ENCODE measurements around a stretch of chr21.

- PRO-cap: no peak
These were observed 177.2 kb downstream of the PSMG1 start for GRCh38 chr21:39005997-39006577.

DNA sequence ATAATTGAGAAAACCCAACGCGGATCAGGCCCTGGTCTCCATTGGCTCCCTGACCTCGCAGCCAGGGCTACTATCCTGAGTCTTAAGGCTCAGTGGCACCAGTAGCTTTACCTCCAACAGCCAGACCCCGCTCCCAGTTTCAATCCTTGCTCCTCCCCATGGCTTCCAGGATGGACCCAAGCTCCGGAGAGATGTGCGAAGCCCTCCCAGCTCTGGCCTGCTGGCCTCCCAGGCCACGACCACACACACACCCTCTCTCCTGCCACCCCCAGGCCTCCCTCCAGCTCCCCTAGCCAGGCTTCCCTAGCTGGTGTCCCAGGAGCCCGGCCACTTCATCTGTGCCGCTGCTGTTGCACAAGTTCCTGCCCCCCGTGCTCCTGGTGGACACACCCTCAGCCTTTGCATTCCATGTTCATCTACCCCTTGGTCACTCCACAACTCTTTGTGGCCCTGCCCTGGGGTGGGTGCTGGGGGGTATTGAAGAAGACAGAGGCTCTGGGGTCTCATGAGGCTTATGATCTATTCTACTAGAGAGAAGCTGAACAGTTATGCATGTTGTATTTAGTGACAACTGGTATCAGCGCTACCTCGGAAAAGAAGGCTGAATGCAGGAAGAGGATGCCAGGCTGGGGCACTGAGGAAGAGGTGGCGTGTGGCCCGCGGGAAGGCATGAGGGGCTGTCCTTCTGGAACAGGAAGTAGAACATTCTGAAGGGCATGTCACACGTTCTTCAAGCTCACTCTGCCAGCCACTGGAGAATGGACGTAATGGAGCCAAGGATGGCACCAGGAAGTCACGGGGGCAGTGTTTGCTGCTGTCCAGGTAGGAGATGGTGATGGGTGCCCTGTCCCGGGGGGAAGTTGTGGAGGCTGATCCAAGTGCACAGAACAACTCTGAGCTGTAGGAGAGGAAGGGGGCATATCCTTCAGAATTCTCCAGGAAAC, 172.5 kb downstream of the PSMG1 start:
- PRO-cap: no peak

GRCh38 chr21:39124821-39125371, 58.4 kb downstream of the PSMG1 start:
- PRO-cap: no peak

DNA sequence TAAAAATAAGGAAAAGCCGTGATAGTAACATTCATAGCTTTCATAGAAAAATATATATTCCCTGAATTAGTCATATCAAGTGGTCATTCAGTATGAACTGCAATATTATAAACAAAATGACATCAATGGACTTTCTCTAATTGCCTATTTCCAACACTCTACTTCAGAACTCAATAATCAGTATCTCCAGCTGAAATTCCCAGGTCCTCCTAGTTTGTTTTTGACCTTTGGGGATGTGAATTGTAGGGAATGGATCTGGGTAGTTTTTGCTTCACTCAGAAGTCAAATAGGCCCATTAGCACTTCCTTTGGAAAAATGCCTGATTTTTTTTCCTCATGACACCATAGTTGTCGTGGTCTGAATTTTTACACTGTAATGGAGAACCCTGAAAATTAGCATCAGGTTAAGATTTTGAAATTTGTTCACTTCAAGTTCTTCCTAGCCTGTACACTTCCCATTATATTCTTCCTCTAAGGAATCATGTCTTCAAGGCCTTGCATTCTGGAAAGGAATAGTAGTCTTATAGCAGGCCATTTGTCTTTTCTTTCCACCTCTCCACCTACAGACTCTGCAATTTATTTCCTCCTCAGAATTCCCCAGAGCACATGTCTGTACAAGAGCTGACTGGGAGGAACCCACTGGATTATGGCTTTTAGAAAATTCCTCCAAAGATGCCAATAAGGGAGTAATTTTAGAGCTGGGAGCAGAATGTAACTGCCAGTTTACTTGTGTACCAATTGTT, 3.2 kb upstream of the PSMG1 start:
- PRO-cap: no peak

DNA sequence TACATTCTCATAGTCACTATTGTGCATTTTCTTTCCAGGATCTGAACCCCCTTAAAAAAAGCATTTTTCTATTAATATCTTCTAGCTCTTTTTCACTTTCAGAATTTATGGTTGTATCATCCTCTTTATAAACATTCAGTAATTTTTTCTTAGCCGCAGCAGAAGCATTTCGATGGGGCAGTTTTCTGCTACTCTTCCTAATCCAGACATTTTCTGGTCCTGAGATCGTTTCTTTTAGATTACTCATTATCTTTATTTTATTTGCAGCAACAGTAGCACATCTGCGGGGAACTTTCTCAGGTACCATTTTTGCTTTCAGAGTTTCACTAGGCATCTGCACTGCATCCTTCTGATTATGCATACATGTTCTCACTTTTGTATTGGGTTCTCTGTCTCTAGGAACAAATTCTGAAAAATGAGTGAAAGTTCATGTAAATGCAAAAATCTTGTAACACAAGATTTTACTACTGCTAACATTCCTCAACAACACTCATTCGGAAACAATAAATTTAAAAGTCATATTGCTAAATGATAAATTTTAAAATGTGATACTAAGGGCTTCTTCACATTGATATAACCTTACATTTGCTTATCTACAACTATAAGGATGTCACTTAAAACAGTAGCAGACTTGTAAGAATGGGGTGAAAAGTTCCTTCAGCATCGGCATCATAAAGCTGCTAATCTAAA, 3.9 kb upstream of the PSMG1 start:
- PRO-cap: no peak

- PRO-cap: no peak
These were observed 15.6 kb upstream of the PSMG1 start for GRCh38 chr21:39198693-39199483.

DNA sequence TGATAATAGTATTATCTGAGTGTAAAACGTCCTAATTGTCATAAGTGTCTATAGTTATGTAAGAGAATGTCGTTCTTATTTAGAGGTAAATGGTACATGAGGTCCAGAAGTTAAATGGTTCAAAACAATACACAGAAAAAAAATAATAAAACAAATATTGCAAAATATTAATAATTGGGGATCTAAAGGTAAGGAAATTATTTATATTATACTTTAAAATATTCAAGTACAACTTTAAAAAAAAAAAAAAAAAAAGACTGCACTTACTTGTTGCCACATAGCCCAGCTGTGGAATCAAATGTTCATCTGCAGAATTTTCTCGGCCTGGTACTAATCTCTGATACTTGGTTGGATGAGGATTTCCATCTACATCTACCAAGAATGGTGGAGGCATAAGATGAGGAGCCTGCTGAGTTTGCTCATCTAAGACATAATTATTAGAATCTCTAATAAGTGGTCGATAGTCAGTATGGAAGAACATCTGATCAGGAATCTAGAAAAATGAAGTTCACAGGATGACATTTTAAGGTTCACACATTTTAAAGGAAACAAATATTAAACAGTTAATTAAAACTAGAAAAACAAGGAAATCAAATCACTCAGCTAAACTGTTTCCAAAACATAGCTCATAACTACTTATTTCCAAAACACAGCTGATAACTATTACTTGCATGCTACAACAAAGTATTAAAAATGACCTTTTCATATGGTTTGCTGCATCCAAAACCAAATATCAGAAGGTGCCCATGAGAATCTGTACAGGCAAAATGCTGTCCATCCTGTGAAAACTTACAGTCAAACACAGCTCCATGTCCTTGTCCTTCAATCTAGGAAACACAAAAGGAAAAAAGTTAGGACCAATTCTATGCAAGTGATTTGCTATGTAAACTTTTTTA, 49.0 kb downstream of the BRWD1 start:
- PRO-cap: no peak

DNA sequence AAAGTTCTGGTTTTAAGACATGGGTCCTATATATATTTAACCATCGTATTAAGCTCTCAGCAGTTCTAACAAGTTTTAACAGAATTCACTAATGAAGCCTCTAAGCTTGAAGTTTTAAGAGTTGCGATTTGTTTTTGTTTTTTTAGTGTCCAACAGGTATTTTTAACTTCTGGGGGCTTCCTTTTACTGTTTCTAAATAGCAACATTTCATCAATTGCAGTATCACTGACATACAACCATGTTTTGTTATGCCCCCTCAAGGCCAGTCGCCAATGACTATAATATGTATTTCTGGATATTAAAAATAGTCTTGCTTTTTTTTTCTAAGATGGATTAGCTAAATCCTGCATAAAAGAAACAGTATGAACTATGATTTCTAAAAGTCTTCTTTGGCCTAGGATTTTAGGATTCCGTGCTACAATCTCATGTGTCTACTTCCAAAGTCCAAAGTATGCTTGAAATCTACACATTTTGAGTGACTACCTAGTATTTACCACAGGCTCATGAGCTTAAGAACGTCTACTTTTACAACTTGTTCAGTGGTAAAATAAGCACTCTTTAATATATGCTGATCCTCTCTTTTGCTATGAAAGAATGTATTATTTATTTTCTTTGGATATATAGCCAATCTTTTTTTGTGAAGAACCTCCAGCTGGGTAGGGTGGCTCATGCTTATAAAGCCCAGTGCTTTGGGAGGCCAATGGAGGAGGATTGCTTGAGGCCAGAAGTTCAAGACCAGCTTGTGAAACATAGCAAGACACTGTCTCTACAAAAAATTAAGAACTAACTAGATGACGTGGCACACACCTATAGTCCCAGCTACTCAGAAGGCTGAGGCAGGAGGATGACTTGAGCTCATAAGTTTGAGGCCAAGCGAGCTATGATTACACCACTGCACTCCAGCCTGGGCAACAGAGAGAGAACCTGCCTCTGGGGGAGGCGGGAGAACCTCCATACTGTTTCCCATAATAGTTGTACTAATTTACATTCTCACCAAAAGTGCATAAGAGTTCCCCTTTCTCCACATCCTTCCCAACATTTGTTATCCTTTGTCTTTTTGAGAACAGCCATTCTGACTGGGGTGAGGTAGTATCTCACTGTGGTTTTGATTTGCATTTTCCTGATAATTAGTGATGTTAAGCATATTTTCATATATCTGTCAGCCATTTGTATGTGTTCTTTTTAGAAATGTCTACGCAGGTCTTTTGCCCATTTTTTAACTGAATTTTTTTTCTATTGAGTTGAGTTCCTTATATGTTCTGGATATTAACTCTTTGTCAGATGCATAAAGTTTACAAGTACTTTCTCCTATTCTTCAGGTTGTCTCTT, 29.4 kb downstream of the BRWD1 start:
- PRO-cap: no peak

DNA sequence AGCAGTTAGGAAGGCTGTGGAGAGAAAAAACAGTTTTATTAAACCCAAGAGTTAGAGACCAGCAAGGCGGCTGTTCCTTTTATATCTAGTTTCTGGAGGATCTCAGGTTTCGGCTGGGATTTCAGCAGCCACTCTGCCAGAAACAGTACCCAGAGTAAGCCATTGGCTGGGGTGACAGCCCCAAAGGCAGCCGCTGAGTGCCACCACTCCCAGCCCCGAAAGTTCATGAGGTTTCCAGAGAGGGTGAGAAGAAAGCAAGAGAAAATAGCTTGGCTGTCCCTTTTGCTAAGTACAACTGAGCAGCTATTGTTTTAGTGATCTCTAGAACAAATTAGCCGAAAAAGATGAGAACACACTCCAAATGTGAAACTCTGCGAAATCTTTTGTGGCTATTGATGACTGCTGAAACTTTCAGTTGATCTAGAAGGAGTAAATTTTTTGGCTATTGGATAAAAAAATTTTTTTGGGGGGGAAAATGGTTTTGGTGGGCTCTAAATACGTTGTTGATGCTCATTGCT, 1.2 kb downstream of the SH3BGR start:
- PRO-cap: no peak

- PRO-cap: no peak
These were observed 34.8 kb downstream of the B3GALT5 start for GRCh38 chr21:39647529-39647921.

GRCh38 chr21:39686489-39686858, 58.5 kb upstream of the IGSF5 start:
- PRO-cap: no peak

DNA sequence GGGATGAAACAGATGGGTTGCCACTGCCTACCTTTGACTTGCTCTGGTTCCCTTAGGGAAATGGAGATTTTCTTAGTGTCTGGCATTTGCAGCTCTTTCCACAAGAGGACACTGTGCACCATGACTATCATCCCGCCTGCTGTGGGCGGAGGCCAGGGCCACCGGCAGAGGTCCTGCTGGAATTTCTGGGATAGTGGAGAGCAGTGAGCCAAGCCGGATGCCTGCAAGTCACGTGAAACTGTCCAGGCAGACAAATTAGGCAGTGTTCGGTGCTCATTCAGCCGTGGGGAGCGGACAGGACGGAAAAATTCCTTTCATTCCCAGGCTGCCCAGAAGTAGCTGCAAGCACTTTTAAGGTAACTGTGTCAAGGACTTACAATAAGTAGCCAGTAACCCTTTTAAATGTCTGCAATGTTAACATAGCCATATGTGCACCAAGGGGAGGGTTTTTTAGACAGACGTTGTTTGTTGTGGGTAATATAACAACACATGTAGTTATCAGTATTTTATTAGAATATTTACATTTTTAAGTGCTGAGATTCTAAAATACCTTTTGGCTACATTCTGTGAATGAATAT, 43.5 kb downstream of the IGSF5 start:
- PRO-cap: no peak

GRCh38 chr21:40047889-40048377, 180.7 kb downstream of the PCP4 start:
- PRO-cap: no peak

DNA sequence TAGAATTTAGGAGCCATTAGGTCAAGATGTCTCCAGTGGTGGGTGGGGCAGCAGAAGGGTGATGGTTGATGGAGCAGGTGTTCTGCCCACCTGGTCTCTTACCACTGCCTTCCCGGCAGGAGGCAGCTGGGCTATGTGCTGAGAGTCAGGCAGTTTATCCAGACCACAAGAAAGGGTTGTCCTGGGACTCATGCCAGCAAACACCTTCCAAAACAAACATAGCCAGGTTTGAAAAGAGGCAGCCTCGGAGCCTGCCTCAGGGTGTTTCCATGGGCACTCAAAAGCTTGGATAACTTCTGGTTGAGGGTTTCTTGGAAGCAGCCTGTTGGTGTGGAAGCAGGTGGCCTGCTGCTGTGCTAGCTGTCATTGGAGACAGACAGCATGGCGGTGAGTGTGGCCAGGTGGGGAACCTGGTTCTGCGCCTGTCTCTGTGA, 187.2 kb downstream of the PCP4 start:
- PRO-cap: no peak

- PRO-cap: no peak
These were observed 3.2 kb downstream of the BACE2 start for GRCh38 chr21:41171070-41171597.

DNA sequence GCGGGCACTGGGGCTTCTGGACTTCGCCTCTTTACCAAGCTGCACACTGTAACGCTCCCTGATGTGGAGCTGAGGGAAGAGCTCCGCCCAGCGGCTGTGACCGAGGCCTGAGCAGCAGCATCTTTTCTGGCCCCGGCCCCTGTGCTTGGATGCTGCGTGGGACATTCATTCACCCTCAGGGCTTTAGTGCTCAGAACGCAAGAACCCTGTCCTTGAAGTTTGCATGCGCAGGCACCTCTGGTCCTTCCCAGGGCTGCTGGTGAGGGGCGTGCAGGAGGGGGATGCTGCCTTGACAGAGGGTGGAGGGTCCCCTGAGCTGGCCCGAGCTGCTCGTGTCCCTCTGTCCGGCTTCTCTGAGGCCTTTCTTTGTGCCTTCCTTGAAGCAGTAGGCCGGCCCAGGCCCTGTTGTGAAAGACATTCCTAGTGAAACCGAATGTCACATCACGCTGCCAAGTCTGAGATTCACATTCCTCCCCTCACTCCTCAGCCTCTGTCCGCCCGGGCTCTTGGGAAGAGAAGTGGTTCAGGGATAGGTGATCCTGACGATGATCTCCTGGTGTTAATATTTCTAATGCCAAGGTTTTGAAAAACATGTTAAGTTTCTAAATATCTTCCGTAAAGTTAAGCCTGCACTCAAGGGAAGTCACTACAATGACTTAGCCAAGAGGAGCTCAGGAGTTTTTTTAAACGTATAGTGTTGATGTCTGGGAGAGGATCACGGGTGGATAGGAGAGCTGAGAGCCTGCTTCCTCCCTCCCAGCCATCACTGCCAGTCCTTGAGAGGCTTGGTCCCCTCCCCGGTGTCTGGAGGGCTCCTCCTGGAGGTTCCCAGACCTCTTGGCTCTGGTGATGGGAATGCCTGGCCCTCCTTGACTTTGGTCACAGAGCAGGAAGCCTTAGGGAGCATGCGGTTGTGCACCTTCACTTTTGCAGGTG, 1.2 kb upstream of the MX2 start:
- PRO-cap: no peak

GRCh38 chr21:41366586-41367218, 4.9 kb downstream of the MX2 start:
- PRO-cap: no peak

DNA sequence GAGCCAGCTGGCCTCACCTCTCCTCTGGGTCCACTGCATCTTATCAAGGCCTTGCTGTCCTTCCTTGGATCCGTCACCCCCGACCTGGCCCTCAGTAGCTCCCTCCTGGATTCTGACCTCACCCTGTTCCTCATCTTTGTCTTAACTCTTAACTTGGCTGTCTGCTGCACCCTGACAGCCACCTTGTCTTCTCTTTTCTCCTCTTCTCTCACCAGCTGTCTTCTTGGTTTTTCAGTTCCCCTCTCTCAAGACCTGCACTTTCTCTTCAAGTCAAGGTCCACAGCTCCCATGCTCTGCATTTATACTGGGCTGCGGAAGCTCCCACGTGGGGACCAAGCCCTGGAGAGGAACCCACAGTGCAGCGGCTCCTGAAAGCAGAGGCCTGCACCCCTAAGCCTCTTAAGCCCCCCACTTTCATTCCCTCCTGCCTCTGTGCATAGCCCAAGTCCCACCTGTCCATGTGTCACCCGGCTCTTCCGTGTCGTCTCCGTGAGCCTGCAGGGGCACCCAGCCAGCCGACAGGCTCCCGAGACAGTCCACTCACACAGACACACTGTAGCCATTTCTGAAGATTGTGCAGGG, 6.0 kb downstream of the MX2 start:
- PRO-cap: no peak

DNA sequence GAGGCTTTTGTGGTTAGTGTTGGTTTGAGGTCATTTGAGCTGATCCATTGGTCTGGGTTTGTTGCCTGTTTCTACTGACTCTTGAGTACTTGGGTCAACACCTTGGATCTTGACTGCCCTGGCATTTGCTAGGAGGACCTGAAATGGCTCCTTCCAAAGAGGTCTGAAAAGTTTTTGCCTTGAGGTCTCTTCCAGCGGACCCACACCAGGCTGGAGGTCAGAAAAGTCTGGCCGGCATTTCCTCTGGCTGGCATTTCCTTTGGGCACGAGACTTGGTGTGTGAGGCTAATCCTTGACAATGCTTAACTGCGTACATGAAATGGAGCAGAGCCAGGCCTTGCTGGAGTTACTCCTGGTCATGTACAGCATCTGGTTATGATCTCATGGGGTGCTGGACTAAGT, 9.4 kb downstream of the MX2 start:
- PRO-cap: no peak

GRCh38 chr21:41592984-41593571, 85.1 kb upstream of the TMPRSS2 start:
- PRO-cap: no peak

Data from SP-49 (cell line).